Measurements from ENCODE around the genes IL11, FIZ1, NLRP11 and ZNF583.

DNA sequence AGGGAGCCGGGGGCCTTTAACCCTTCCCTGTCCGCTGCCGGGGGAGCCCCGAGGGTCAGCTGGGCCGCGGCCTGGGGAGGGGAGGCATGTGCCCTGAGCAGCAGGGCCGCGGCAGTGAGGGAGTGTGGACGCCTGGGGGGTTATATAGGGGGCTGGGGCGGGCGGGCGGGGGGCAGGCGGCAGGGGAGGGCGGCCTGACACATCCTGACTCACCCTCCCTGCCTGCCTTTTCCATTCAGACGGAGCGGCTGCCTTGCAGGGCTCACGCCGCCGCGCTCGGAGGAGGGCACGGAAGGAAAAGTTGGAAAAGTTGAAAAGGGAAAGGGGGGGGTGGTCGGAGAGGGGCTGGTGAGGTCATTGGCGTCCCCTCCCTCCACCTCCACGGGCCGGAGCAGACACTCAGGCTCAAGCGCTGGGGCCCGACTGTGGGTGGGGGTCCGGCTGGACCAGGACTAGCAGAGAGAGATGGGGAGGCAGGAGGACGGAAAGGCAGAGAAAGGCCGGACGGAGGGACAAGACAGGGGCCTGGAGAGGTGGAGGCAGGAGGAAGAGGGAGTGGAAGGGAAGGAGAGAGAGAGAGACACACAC is at the start of gene IL11:
IL11 (minus strand) TSS at position 116 of the 588 bp plus-strand sequence.
- PRO-cap: no peak

- PRO-cap: no peak
These were observed 1.3 kb downstream of the SHISA7 start for GRCh38 chr19:55441753-55442302.

- PRO-cap: bidirectional peak, plus-strand start at chr19:55494699, minus-strand start at chr19:55494255
These were observed 6.1 kb downstream of the SSC5D start for GRCh38 chr19:55494356-55494811.

- PRO-cap: no peak
These were observed 9.2 kb upstream of the SBK3 start for GRCh38 chr19:55554280-55555253.

- PRO-cap: unidirectional peak, plus-strand start at chr19:55563487
These were observed 17.4 kb downstream of the ZNF579 start for GRCh38 chr19:55563264-55563632.

DNA sequence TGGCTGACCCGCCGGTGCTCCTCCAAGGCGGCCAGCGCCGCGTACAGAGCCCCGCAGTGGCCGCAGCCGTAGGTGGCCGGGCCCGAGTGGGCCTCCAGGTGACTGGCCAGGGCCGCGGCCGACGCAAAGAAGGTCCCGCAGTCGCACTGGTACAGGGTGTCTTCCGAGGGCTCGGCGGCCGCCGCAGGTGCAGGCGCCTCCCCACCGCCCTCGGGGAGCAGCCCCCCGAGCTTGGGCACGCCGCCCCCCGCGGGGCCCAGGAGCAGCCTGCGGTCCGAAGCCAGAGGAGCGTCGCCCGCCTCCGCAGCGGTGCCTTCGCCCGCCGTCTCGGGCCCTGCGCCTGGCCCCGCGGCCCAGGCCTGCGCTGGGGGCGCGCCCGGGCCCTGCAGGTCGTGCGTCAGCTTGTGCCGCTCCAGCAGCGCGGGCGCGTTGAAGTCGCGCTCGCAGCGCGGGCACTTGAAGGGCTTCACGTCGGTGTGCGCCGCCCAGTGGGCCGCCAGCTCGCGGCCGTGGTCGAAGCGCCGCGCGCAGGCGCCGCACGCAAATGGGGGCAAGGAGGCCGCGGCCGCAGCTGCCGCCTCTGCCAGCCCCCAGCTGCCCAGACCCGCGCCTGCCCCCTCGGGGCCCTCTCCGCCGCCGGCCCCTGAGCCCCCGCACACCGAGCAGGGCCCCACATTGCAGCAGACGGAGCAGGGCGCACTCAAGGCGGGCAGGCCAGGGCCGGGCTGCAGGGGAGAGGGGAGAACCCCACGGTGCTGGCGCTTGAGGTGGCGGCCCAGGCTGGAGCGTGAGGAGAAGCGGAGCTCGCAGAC is 6.3 kb downstream of the FIZ1 start:
- PRO-cap: no peak

DNA sequence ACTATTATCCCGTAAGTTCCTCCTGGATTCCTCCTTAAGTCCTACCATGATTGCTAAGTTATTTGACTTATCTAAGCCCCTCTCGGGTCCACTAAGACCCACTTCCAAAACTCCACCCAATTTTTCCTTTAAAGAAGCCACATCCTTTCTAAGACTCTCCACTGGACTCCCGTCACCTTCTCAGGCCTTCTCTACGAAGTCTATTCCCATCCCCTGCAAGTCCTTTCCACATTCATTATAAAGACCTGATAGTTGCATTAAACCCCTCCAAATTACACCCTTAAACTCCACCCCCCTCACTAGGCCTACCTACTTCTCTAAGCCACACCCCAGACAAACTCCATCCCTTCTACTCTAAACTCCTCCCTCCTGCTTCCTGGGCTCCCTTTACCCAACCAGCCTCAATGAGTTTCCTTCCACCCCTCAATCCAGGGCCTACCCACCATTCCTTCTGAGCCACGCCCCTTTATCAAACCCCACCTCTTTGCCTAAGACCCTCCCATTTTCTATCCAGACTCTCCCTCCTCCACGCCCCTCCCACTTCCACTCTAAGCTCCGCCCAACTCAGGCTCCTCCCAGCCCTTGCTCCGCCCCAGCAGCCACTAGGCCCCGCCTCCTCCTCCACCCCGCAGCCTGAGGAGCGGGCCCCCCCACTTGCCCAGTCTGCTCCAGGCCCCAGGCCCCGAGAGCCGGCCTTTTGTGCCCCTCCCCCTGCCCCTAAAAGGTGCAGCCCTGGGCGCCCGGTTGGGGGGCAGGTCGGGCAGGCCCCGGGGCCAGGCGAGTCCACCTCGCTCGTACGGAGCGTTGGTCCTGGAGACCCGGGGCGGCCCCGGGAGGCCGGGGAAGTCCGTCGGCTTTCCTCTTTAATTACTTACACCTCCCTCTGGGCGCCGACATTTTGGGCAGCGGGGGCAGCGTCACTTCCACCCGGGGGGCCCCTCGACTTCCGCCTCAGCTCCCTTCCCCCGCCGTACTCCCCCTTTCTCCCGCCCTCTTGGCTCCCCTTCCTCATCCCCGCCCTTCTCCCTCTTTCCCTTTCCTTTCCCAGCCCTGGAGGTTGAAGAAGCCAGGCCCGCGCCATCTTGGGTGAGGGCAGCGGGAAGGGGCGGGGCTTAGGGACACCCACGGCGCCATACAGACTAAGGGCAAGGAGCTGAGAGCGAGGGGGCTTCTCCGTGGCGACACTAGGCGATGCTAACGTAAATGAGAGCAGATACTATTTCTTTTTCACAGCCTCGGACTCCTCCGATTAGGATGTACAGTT is at the start of gene FIZ1:
FIZ1 (minus strand) TSS at position 919 of the 1,264 bp plus-strand sequence.
- PRO-cap: bidirectional peak, plus-strand start at position 661 of the sequence, minus-strand start at position 662 of the sequence; bidirectional peak, plus-strand start at position 1,167 of the sequence, minus-strand start at position 868 of the sequence

DNA sequence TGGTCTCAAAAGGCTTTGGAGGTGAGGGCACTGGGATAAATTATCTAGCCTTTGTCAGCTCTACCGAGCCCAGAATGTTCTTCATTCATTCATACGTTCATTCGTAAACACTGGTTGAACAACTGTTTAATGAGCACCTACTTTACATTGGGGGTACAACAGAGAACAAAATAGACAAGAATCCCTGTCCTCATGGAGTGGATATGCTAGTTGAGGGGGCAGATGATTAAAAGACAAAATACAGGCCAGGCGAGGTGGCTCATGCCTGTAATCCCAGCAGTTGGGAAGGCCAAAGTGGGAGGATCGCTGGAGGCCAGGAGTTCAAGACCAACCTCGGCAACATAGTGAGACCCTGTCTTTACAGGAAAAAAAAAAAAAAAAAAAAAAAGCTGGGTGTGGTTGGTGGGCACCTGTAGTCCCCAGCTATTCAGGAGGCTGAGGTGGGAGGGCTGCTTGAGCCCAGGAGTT is 1.7 kb downstream of the ZNF865 start:
- PRO-cap: no peak

- PRO-cap: unidirectional peak, plus-strand start at chr19:55640030; unidirectional peak, plus-strand start at chr19:55640260
These were observed 816 bp upstream of the ZNF580 start for GRCh38 chr19:55639901-55640470.

- PRO-cap: bidirectional peak, plus-strand start at chr19:55642677, minus-strand start at chr19:55642356
These were observed 1.1 kb upstream of the ZNF581 start for GRCh38 chr19:55642425-55642729.

- PRO-cap: no peak
These were observed 5.6 kb upstream of the EPN1 start for GRCh38 chr19:55669253-55670023.

DNA sequence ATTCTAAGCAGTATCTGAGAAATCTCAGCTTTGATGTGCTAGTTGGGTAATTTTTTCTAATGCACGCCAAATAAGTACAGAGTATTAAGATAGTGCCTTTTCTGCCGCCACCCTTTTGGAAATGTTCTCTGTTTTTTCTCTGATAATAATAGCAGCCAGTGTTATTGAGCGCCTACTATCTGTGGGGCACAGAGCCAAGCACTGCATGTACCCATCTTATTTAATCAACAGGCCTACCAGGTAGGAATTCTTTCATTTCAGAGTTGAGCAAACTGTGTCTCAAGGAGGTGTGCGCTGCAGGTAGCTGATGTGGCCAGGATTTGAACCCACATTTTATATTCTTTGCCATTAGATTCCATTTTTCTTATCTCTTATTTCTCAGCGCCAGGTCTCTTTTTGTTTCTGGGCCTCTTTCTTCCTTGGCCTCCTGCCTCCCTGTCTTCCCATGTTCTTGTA is 1.4 kb downstream of the EPN1 start:
- PRO-cap: no peak

DNA sequence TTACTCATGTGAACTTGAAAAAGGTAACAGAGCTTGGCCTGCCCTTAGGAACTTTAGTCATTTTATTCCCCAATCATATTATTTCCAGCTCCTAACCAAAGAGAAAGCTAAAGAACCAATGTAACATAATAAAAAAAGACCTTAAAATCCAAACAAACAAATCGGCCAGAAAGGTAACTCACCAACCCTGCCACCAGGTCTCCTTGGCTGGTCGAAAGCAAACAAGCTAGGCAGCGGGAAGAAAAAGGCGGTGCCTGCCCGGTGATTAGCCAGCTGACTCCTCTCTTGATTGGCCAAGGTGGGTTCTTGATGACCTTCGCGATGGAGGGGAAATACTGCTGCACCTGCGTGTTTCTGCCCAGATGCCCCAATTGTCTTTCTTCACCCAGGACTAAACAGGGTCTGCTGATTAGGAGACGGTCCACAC is at the start of gene NLRP11:
NLRP11 (minus strand) TSS at position 219 of the 427 bp plus-strand sequence.
- PRO-cap: no peak

DNA sequence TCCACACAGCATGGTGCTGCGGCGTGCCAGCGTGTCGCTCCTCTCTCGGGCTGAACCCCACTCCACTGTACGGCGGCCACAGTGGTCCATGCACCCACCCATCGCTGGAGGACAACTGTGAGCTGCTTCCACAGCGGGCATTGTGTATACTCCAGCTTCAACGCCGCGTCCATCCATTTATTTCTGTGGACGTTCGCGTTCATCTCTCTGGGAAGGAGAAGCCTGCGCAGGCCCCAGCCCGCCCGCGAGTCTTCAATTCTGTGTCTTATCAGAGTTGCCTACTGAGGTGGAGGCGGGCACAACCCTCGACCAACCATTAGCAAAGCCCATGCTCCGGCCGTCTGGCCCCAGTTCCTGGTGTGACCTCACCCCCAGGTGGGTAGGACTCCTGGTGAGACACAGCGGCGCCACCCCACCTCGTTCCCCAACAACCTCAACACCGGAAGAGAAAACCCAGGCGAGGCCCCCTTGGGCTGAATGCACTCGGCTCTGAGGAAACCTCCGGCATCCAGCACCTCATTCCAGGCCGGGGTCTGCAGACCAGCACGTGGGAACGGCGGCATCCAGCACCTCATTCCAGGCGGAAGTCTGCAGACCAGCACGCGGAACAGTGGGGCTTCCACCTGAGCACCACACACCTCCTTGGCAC is 14.7 kb downstream of the ZNF787 start:
- PRO-cap: unidirectional peak, minus-strand start at position 587 of the sequence

DNA sequence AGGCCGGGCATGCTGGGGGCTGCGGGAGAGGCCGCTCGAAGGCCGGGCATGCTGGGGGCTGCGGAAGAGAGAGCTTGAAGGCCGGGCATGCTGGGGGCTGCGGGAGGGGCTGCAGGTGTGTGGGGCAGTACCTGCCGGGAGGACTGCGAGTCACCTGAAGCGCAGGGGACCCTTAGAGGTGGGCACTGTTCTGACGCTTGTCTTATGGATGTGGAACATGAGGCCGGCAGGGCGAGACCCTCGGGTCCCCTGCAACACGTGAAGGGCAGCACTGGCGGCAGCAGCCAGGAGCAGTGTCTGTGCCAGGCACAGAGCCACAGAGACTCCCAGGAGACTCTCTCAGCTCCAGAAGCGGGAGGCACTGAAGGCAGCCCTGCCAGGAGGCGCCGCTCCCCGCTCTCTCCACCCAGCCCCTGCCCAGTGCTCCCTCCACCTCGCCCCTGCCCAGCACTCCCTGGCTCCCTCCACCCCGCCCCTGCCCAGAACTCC is 13.2 kb downstream of the ZNF787 start:
- PRO-cap: no peak

GRCh38 chr19:56133786-56134374 is 7.2 kb upstream of the ZNF444 start:
- PRO-cap: no peak

- PRO-cap: no peak
These were observed 481 bp downstream of the ZNF444 start for GRCh38 chr19:56141480-56142056.

DNA sequence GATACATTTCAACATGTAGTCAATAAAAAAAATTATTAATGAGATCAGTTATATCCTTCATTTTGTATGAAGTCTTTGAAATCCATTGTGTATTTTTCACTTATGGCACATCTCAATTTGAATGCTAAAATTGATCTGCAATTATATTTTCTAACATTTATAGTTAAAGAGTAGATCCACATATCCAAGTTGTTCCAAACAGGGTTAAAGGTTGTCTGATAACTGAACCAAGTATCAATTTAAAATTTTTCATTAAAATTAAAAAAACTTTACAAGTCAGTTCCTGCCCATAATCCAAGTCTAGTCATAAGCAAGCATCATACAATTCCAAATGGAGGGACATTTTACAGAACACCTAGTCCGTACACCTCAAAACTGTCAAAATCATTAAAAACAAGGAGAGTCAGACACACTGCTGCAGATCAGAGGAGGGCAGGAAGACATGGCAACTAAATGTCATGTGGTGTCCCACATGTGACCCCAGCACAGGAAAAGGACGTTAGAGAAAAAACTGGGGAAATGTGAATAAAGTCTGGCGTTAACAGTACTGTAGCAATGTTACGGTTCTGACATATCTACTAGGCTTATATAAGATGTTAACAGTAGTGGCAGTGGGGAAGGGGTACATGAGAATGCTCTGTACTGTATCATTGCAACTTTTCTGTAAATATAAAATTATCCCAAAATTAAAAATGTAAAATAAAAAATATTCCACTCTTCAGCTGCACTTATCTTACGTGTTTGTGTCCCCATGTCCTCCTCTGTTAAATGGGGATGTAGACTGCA is 2.4 kb downstream of the ZSCAN5A start:
- PRO-cap: no peak

GRCh38 chr19:56404175-56404723 is at the start of gene ZNF583:
Gene ZNF583 (plus strand): TSS chr19:56404332.
- PRO-cap: bidirectional peak, plus-strand start at chr19:56404332, minus-strand start at chr19:56404251

DNA sequence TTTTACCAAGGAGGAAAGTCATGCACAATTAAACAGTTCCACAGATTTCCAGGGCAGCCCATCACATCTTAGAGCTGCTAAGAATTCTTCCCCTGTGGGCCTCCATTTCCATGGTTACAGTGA is 680 bp downstream of the ZNF667 start:
- PRO-cap: no peak

Measured in left lung (tissue), 1 donor.